ENCODE results near the gene IL5RA.

GRCh38 chr3:278294-278766, 81.8 kb downstream of the CHL1 start:
- PRO-cap = no peak
- CAGE, long polyA plus RNA = no peak

DNA sequence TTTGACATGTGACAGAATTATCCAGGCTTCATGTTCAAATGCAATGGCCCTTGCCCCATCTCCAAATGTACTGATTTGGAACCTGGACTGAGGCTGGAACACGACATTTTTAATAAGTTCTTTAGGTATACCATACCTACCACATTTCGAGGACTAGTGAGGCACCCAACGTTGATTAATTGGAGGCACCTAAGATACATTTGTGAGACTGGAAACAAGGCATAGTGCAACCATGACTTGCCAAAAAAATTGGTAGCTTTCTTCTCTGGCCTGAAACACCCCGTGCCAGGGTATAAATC, 179.7 kb downstream of the CHL1 start:
- PRO-cap = unidirectional peak, plus-strand start at position 211 of the sequence
- CAGE, long polyA plus RNA = no peak

- PRO-cap = no peak
- CAGE, long polyA plus RNA = no peak
These were observed 1.0 kb downstream of the CNTN4 start for GRCh38 chr3:2099685-2100121.

DNA sequence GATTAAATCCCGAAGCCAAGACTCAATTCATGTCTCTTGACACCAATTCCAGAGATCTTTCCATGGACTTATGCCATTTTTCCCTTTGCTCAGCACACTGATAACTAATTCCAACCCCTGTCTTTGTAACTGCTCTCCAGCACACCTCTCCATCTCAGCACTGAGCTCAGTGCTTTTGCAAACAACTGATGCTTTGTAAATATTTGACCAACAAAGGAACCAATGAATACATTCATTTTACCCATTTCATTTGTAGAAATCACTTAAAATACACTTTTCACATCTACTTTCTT, 249.0 kb downstream of the IL5RA start:
- PRO-cap = no peak
- CAGE, long polyA plus RNA = no peak

DNA sequence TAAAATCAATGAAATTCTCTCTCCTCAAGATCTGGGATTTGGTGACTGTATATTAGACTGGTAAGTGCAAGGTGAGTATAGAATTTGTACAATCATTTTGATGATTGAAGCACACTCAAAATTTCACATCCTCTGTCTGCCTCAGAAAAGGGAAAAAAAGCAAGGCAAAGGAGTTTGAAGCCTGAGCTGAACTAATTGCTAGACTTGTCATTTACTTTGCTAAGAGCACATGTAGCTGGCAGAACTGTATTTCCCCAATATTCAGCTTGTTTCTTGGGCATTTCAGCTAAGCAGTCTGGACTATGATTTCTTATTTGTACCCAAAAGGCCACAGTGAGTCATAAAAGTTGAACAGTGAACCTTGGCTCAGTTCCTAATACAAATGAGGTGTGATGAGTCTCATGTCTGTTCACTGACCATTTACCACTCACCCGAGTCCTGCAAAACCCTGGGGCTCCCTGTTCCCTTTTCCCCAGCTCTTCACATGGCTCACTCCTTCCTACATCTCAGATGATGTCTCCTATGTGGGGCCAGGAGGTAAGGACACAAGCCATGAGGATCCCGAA, 239.5 kb downstream of the IL5RA start:
- PRO-cap = no peak
- CAGE, long polyA plus RNA = no peak

DNA sequence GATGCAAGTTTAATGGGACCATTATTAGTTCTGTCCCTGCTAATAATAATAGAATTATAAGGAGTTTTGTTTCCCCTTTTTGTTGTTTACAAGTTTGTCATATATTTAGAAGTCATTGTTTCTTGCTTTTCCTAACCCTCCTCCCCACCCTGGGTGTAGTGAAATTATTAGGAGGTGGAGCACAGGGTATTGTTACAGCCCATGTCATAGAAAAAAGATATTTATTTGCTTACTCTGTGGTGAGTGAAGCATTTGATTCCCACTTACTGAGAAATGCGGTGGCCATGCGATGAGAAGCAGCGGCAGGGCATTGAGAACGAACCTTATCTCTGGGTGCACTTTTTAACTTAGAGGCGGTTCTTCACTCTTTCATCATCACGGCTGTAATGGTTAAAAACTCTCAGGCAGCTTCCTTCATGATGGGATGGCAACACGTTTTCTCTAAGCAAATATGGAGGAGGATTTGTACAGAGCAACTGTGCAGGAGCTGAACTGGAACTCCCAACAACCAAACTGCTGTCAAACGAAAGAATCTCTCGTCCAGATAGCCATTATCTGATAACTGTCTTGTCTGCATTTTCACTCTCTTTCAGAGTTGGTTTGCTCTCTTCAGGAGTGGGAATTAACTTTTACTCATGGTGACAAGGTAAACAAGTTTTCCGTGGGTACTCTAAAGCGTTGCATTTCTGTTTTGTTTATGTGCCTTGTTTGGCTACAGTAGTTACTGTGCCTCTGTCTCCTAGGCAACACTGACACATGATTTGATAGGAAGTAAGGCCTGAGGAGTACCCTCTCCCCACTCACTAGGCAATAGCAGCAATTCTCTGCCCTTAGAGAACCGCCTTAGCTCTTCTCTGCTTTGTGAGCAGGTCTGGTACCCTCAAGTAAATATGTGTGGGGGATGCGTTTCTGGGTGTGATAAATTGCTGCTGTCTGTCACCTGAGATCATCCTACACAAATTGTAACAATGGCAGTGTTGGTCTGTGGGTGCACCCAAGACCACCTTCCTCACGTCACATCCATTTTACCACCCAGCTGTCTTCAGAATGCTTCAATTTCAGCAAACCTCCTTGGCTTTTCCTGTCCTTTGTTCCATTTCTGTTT, at the start of gene IL5RA:
IL5RA (minus strand) TSS at position 697 of the 1,105 bp plus-strand sequence.
- PRO-cap = bidirectional peak, plus-strand start at position 269 of the sequence, minus-strand start at position 318 of the sequence; bidirectional peak, plus-strand start at position 448 of the sequence, minus-strand start at position 388 of the sequence; bidirectional peak, plus-strand start at position 810 of the sequence, minus-strand start at position 591 of the sequence
- CAGE, long polyA plus RNA = start-site peak on the minus strand centred at position 618 of the sequence, 63 bp wide, 35 and 63 reads in 2 replicates

GRCh38 chr3:4244667-4245272, 58.4 kb upstream of the SETMAR start:
- PRO-cap = no peak
- CAGE, long polyA plus RNA = no peak

DNA sequence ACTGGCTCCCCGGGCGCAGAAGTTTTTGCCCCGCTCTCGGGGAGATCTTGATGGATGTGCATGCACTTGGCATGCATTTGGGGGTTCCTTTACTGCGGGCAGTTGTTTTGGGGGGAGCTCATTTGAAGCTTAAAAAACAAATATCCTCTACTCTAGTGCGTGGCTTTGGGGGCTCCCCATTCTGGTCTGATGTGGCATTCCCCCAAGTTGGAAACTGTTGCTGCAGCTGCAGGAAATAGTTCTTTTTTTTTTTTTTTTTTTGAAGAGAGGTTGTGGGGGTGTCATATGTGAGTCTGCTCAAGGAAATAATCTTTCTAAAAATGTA, 459 bp downstream of the ITPR1 start:
- PRO-cap = bidirectional peak, plus-strand start at position 179 of the sequence, minus-strand start at position 51 of the sequence
- CAGE, long polyA plus RNA = no peak

DNA sequence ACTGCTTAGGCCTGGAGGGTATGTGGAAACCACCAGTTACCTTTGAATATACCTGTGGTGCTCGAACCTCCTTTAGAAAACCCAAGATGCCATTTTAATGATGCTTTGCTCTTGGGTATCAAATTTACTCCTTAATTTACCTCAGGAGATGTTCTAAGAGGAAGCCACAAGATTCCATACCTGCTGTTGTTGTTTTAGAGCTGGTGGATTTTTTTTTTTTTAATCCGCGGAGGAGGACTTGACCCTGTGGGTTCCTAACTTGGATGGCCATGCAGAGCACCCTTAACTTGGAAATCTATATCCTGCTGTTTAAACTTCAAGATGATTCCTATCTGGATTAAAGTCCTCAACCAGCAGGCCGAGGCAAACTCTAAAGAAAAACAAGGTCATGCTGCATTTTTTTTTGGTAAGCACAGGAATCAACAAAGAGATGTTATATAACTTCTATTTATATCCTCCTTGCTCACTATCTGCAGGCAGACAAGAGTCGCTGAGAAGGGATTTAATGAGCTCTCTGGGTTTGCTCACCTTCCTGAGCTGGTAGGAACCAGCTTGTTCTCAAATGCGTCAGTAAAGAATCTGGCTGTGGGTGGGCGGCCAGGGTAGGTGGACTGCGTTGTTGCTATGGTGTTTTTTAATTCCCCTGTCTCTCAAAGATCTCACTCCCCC, 229.1 kb upstream of the BHLHE40 start:
- PRO-cap = no peak
- CAGE, long polyA plus RNA = no peak

DNA sequence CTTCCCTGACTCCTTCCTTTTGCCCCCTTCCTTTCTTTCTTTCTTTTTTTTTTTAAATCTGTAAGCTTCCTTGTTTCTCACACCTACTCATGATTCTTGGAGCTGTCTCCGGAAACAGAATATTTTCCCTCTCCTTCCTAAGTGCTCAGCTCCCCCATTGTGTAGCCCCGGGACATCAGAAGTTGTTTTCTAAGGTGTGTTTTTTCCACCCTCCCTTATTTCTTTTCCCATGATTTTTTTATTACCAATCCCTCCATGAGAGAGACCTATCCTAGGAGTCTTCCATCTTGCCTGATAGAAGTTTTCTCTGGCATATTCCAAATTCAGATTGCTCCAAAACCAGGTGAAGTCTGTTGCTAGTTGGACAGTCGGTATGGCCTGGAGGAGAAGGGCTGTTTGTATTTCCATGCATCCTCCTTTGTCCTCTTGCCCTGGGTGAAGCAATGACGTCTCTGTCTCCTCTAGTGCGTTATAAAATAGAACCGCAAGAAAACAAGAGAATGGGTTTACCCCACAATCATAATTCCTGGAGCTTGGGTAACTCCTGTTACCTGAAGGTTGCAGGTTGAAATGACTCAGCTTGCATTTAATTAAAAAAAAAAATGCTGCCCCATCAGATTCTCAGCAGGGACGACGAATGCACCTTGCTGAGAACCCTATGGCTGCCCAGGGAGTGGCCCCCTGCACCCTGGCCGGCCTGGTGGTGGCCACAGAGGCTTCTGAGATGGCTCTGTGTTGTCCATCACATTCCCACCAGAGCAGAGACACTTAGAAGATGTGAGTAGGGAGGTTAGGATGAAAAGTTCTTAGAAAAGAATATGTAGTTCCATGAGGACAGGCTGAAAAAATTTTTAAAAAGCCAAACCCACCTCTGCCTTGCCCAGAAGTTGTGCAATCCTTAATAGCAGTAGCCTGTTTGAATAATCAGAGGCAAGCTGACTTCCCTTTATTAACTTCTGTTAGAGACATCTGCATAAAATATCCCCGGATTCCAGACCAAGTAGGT, 228.2 kb upstream of the BHLHE40 start:
- PRO-cap = no peak
- CAGE, long polyA plus RNA = no peak

GRCh38 chr3:4751707-4752102, 227.5 kb upstream of the BHLHE40 start:
- PRO-cap = no peak
- CAGE, long polyA plus RNA = no peak

DNA sequence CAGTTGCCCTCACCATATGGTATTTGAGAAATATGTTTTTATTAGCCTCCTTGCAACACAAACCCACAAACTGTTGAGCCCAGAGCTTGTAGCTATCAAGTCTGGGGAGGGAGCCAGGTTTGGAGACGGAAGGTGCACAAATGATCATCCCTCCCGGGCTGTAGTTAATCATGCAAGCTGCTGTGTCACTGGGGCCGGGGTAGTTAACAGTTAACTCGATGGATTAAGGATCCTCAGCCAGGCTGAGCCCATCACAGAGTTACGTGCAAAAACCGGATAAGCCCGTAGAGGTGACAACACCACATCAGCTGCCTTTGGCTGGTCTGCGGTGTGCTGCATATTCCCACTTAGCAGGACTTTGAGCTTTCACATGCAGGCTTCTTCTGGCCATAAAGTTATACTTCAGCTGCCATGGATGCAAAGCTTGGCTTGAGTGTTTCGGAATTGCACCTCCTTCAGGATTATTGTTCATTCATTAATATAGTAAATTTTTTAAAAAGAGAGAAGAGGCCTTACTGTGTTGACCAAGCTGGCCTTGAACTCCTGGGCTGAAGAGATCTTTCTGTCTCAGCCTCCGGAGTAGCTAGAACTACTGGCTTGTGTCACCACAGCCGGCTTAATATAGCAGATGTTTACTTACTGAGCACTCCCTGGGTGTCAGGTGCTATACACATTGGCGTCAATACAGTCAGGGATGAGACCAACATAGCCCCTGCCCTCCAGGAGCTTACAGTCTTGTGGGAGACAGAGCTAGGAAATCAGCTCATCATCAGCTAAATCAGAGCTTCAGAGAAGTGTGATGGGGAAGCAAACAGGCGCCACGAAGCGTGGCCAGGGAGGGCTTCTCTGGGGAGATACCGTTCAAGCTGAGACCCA, 226.8 kb upstream of the BHLHE40 start:
- PRO-cap = no peak
- CAGE, long polyA plus RNA = no peak

DNA sequence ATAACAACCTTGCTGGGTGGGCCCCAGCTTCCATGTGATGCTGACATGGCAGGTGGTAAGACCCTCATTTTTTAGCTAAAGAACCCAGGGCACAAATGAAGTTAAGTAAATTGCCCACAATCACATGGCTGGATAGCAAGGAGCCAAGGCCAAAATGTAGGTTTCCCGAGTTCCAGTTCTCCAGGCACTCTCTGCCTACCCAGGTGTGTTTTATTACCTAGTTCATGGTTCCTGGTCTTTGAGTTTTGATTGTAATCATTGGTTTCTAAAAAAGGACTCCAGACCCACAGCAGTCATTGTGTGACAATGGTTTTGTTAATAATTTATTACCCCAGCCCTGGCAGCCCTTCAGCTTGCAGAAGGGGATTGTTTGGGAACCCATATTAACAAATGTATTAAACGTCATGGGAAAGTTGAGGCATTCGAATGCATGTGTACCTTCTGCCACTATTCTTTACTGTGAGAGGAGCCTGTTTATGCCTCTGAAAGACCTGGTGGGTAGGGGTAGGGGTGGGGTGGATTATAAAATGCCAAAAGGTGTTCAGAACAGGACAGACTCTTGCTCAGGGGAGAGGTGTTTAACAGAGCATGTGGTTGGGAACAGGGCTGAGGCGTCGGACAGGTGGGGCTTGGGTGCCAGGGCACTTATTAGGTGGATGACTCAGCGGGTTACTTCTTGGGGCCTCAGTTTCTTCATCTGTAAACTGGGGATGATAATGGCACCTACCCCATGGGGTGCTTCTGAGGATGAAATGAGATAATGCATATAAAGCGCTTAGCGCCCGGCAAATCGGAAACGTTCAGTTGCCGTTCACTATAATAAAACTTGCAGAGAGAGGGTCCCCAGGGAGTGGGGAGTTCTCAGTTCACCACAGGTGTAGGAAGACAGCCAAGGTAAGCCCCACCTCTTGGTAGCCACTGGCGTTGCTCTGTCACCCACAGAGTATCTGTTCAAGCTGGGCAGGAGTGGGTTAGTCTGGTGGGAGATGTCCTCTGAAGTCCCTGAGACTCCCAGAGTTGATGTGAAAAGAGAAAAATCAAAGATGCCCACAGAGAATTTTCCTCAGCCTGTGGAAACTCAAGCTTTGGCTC, 221.9 kb upstream of the BHLHE40 start:
- PRO-cap = no peak
- CAGE, long polyA plus RNA = no peak

- PRO-cap = no peak
- CAGE, long polyA plus RNA = no peak
These were observed 202.1 kb upstream of the BHLHE40 start for GRCh38 chr3:4776954-4777775.

GRCh38 chr3:4807373-4807697, 171.9 kb upstream of the BHLHE40 start:
- PRO-cap = no peak
- CAGE, long polyA plus RNA = no peak

- PRO-cap = no peak
- CAGE, long polyA plus RNA = no peak
These were observed 149.8 kb upstream of the BHLHE40 start for GRCh38 chr3:4829399-4829878.

DNA sequence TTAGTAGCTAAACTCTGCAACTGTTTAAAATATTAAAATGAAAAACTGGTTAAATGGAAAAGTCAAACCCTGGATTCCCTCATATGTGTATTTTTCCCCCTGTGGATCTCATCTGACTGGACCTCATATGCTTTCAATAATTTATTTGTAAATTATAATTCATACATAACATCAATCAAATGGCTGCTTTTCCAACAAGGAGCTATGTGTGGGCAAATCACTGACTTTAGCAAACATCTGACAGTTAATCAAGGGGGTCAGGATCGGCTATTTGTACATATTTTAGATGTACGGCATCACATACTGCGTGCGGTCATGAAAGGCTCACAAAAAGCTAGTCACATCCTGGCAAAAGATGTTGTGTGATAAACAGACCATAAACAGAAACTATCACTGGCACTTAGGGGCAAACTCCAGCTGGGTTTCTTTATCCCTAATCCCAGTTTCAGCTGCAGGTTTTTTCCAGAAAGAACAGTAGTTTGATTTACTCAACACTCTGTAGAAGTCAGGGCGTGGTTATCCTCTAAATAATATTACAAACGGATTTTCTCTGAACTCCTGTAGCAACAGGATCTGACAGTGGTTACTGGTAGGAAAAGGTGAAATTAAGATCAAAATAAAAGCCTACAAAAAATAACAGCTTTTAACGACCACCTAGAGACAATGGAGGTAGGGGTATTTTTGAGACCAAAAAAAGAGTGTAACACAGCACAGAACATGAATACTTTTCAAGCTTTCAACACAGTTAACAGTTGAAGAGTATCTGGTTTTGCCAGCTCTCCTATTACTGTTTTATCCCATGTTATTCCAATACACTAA, 112.4 kb upstream of the BHLHE40 start:
- PRO-cap = no peak
- CAGE, long polyA plus RNA = no peak

DNA sequence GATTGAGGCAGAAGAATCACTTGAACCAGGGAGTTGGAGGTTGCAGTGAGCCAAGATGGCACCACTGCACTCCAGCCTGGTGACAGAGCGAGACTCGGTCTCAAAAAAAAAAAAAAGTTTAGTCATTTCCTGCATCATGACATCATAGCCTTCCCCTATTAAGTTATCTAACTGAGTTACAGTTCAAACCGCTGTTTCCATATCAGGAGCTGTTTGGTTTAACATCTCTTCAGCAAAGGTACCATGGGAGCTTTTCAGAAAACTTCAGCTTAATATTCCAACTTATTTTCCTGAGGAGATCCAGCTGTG, 77.5 kb upstream of the BHLHE40 start:
- PRO-cap = no peak
- CAGE, long polyA plus RNA = no peak

DNA sequence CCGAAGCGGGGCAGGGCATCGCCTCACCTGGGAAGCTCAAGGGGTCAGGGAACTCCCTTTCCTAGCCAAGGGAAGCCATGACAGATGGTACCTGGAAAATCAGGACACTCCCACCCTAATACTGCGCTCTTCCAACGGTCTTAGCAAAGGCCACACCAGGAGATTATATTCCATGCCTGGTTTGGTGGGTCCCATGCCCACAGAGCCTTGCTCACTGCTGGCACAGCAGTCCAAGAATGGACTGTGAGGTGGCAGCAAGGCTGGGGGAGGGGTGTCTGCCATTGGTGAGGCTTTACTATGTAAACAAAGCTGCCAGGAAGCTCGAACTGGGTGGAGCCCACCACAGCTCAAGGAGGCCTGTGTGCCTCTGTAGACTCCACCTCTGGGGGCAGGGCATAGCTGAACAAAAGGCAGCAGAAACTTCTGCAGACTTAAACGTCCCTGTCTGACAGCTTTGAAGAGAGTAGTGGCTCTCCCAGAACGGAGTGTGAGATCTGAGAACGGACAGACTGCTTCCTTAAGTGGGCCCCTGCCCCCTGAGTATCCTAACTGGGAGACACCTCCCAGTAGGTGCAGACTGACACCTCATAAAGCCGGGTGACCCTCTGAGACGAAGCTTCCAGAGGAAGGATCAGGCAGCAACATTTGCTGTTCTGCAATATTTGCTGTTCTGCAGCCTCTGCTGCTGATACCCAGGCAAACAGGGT, 13.2 kb upstream of the BHLHE40 start:
- PRO-cap = no peak
- CAGE, long polyA plus RNA = no peak

DNA sequence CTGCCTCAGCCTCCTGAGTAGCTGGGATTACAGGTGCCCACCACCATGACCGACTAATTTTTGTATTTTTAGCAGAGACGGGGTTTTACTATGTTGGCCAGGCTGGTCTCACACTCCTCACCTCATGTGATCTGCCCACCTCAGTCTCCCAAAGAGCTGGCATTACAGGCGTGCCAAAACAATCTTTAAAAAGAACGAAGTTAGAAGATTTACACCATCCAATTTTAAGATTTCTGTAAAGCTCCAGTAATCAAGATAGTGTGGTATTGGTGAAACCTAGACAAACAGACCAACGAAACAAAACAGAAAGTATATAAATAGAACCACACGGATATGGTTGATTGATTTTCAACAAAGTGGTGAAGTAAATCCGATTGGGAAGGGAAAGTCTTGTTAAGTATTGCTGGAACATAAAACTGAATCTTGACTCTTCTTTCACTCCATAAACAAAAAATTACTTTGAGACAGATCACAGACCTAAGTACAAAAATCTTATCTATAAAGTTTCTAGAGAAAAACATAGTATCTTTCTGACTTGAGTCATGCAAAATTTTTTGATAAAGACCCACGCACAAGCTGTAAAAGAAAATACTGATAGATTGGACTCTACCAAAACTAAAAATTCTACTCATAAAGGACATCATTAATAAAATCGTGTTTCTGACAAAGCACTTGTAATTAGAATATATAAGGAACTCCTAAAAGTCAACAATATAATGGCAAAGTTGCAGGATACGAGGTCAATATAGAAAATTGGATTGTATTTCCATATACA, 6.0 kb upstream of the BHLHE40 start:
- PRO-cap = no peak
- CAGE, long polyA plus RNA = no peak

Data from B cell (primary cell).